ENCODE measurements around a stretch of chr18.

DNA sequence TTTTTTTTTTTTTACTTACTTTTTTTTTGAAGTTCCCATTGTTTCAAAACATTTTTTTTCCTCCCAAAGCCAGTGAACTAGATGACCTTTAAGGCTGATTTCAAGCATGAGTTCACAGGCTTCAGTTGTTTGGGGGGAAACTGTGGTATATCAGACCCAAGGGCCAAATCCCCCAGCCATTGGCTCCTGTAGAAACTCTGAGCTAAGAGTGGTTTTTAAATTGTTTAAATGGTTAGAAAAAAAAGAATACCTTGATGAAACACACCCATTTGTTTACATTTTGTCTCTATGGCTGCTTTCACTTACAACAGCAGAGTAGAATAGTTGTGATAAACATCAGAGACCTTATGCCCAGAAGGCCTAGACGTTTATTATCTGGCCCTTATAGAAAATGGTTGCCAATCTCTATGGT, 17.3 kb upstream of the POLI start:
CAGE:
- cytosol, long polyA minus RNA = no peak
- cytosol, long polyA plus RNA = no peak
- long polyA plus RNA = no peak
- nucleus, long polyA minus RNA = no peak
- nucleus, long polyA plus RNA = no peak

GRCh38 chr18:55287312-55287892, 300.6 kb downstream of the TCF4 start:
CAGE:
- cytosol, long polyA minus RNA = no peak
- cytosol, long polyA plus RNA = no peak
- long polyA plus RNA = no peak
- nucleus, long polyA minus RNA = no peak
- nucleus, long polyA plus RNA = no peak

DNA sequence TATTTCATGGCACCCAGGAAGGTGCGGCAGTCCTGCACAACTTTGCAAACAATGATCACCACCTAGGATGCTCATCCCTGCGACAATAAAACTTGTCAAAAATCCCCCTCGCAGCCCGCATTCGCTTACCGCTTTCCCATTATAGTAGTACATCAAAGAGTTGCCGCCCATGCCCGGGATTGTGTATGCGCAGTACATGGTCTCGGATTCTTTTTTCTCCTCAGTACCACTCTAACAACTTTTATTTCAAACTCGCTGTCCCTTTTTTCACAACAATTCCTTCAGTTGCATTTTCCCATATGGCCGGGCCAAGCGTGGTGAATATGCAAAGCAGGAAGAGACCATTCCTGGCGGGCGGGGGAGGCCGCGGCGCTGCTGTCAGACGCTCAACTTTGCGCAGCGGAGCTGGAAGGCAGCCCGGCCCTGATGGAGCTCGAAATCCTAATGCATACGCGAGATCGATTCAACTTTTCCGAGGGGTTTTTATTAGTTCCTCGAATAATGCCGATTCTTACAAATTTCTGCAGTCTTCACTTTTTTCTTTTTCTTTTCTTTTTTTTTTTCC, 266.4 kb downstream of the TCF4 start:
CAGE:
- cytosol, long polyA minus RNA = no peak
- cytosol, long polyA plus RNA = no peak
- long polyA plus RNA = no peak
- nucleus, long polyA minus RNA = no peak
- nucleus, long polyA plus RNA = no peak

GRCh38 chr18:55339073-55339728, 248.8 kb downstream of the TCF4 start:
CAGE:
- cytosol, long polyA minus RNA = no peak
- cytosol, long polyA plus RNA = no peak
- long polyA plus RNA = no peak
- nucleus, long polyA minus RNA = no peak
- nucleus, long polyA plus RNA = no peak

CAGE:
- cytosol, long polyA minus RNA = no peak
- cytosol, long polyA plus RNA = no peak
- long polyA plus RNA = no peak
- nucleus, long polyA minus RNA = no peak
- nucleus, long polyA plus RNA = no peak
Observed at GRCh38 chr18:55477400-55478018, 110.5 kb downstream of the TCF4 start.

DNA sequence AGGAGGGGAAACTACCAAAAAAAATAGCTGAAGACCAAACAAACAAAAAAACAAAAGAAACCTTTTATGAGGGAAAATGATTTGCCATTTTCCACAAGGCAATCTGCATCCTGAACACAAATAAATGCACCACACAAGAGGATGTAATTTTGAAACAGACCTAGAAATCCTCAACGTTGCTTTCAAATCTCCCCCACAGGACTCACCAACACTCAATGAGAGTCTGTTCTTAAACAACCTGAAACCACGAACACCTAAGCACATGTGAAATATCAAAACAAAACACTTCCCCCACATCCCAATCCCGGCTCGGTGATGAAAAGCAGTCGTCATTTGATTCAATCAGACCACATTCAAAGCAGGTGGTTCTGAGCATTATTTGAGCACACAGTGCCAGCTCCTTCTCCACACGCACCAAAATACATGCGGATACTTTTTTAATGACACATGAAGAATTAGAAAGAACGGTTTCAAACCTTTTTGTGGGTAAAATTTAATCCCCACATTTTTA, 98.4 kb downstream of the TCF4 start:
CAGE:
- cytosol, long polyA minus RNA = no peak
- cytosol, long polyA plus RNA = no peak
- long polyA plus RNA = no peak
- nucleus, long polyA minus RNA = no peak
- nucleus, long polyA plus RNA = no peak

DNA sequence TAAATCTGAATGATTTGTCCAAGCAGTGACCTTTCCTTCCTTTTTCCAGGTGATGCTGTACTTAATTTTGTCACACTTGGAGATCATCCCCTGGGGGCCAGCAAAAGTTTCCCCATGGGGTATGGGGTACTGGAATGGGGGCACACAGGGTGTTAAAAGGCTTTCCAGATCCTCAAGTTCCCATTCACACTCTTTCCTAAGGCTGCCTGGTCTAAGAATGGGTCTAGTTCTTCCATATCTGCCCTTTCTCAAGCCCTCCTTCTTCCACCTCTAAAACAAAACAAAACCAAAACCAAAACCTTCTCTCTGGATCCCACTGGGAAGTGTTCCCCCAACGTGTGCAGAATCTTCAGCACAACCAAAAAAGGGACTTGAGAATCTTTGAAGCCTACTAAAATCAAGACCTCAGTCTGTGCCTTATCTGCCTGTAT, 207.1 kb upstream of the TCF4 start:
CAGE:
- cytosol, long polyA minus RNA = no peak
- cytosol, long polyA plus RNA = no peak
- long polyA plus RNA = no peak
- nucleus, long polyA minus RNA = no peak
- nucleus, long polyA plus RNA = no peak

CAGE:
- cytosol, long polyA minus RNA = no peak
- cytosol, long polyA plus RNA = no peak
- long polyA plus RNA = no peak
- nucleus, long polyA minus RNA = no peak
- nucleus, long polyA plus RNA = no peak
Observed at GRCh38 chr18:56638746-56639060, 311 bp upstream of the TXNL1 start.

CAGE:
- cytosol, long polyA minus RNA = no peak
- cytosol, long polyA plus RNA = no peak
- long polyA plus RNA = no peak
- nucleus, long polyA minus RNA = no peak
- nucleus, long polyA plus RNA = no peak
Observed at GRCh38 chr18:56772062-56772623, 121.0 kb downstream of the WDR7 start.

GRCh38 chr18:57712379-57713065, 90.6 kb downstream of the ATP8B1 start:
CAGE:
- cytosol, long polyA minus RNA = no peak
- cytosol, long polyA plus RNA = no peak
- long polyA plus RNA = no peak
- nucleus, long polyA minus RNA = no peak
- nucleus, long polyA plus RNA = no peak

GRCh38 chr18:57744216-57744933, 58.7 kb downstream of the ATP8B1 start:
CAGE:
- cytosol, long polyA minus RNA = no peak
- cytosol, long polyA plus RNA = no peak
- long polyA plus RNA = no peak
- nucleus, long polyA minus RNA = no peak
- nucleus, long polyA plus RNA = no peak

DNA sequence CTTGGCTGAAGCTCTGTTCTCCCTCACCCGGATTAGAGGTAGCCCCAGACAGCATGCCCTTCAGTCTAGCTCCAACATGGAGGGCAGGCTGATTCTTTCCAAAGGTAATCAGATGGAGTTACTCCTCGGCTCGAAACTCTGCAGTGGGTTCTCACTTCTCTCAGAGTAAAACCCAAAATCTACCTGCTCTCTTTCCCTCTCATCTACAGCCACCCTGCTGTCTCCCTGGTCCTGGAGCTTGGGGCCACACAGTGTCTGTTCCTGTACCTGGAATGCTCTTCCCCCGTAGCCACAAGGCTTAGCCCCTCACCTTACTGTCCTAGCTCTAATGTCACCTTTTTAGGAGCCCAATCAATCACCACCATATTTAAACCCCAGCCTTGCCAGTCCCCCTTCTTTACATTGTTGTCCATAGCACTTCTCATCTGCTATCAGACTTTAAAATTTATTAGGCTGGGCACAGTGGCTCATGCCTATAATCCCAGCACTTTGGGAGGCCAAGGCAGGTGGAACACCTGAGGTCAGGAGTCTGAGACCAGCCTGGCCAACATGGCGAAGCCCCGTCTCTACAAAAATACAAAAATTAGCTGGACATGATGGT, 29.1 kb downstream of the ATP8B1 start:
CAGE:
- cytosol, long polyA minus RNA = no peak
- cytosol, long polyA plus RNA = no peak
- long polyA plus RNA = no peak
- nucleus, long polyA minus RNA = no peak
- nucleus, long polyA plus RNA = no peak

DNA sequence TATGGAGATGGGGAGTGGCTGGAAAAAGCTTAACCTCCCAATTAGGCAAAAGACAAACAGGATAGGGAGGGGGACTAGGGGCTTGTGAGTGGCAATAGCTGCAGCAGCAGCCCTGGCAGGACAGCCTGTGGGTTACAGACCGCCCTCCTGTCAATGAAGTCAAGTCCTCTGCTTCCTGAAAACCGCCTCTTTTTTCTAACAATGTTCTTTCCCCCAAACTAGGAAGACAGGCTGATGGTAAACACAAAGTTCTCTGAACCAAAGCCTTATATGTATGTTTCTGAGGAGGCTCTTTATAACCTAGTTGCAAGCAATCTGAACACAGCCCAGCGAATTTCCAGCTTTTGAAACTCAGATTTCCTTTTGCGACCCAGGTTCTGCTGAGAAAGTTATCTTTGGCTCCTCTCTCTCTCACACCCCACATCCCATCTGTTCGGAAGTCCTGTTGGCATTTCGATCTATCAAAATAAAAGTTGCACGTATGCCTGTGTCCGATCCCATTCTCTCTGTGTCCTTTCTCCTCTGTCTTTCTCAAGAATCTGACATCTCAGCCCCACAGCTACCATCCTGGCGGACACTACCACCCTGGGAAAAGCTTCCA, 10.2 kb downstream of the ATP8B1 start:
CAGE:
- cytosol, long polyA minus RNA = no peak
- cytosol, long polyA plus RNA = no peak
- long polyA plus RNA = no peak
- nucleus, long polyA minus RNA = no peak
- nucleus, long polyA plus RNA = no peak

GRCh38 chr18:57833309-57833755, 30.2 kb upstream of the ATP8B1 start:
CAGE:
- cytosol, long polyA minus RNA = no peak
- cytosol, long polyA plus RNA = no peak
- long polyA plus RNA = no peak
- nucleus, long polyA minus RNA = no peak
- nucleus, long polyA plus RNA = no peak

DNA sequence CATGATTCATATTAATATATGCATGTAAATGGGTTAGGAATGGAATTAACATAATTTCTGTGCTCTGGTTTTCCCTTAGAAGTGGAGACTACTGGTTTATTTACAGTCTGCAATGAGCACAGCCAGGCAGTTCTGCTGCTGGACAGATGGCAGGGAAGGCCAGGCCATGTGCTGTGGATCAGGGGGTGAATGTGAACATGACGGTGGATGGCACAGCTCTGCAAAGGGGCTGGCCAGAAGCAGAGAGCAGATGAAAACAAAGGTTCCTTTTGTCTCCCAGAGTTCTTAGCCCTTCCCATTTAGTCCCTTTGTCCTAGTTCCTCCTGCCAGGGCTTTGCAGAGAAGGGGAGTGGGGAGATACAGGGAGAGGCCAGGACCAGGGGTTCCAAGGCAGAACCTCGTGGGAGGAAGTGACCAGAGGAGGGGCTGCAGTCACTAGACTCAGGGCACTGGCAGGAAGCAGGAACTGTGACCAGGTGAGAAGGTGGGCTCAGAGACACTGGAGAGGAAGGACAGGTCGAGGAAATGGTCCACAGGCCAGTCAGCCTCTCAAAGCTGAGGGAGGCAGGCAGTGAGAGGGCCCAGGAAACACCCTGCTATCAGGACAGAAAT, 112.9 kb upstream of the ATP8B1 start:
CAGE:
- cytosol, long polyA minus RNA = no peak
- cytosol, long polyA plus RNA = no peak
- long polyA plus RNA = no peak
- nucleus, long polyA minus RNA = no peak
- nucleus, long polyA plus RNA = no peak

DNA sequence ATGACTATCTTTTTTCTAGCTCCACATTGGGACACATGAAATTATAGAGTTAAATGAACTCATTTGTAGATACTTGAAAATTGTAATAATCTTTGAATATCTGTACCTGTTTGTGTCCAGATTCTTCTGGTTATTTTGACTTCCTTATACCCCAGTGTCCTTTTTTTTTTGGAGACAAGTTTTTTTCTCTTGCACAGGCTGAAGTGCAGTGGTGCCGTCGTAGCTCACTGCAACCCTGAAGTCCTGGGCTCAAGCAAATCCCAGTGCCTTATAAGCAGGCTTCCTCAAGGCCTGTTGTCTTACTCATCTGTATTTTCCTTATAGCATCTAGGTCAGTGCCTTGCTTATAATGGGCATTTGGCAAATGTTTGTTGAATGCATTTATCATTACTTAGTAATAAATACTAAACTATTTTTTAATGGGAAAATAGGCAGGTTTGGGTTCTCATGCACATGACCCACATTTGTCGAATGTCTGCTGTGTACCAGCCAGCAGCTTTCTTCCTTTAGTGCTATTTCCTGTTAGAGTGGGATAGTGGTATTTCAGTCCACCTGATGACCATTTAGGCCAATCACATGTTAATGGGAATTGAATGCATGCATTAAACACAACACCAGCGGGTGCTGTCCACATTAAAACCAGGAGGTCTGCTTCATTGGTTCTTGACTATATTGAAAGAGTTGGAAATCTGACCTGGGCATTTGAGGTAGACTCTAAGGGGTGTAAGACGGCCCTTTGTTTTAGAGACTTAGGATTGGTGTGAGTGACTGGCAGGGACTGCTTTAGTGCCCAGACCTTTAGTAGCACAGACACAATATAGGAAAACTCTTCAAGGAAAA, 55.2 kb downstream of the NEDD4L start:
CAGE:
- cytosol, long polyA minus RNA = no peak
- cytosol, long polyA plus RNA = no peak
- long polyA plus RNA = no peak
- nucleus, long polyA minus RNA = no peak
- nucleus, long polyA plus RNA = no peak

GRCh38 chr18:58101080-58101752, 57.2 kb downstream of the NEDD4L start:
CAGE:
- cytosol, long polyA minus RNA = no peak
- cytosol, long polyA plus RNA = no peak
- long polyA plus RNA = no peak
- nucleus, long polyA minus RNA = no peak
- nucleus, long polyA plus RNA = no peak

DNA sequence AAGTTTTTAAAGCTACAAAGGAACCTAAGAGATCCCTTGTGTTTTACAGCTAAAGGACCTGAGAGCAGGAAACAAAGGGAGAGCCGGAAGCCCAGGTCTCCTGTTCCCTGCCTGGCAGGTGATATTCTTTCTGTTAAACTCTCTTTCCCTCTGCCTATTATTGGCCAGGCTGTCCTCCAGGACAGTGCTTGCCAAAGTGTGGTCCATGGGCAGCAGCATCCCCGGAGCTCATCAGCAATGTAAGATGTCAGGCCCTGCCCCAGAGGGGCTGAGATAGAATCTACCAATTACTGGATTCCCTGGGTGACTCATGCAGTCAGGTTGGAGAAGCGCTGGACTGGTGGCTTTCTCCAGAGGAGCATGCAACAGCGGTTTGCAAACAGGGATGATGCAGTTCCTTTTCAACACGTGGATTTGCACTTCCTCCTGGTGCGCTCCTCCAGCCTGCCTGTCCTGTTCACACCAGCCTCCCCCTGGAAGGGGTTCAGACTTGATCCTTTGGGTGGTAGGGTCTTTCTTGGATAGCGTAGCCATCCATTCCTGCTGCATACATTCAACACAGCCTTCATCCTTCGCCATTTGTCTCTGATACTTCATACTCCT, 158.3 kb downstream of the NEDD4L start:
CAGE:
- cytosol, long polyA minus RNA = no peak
- cytosol, long polyA plus RNA = no peak
- long polyA plus RNA = no peak
- nucleus, long polyA minus RNA = no peak
- nucleus, long polyA plus RNA = no peak

DNA sequence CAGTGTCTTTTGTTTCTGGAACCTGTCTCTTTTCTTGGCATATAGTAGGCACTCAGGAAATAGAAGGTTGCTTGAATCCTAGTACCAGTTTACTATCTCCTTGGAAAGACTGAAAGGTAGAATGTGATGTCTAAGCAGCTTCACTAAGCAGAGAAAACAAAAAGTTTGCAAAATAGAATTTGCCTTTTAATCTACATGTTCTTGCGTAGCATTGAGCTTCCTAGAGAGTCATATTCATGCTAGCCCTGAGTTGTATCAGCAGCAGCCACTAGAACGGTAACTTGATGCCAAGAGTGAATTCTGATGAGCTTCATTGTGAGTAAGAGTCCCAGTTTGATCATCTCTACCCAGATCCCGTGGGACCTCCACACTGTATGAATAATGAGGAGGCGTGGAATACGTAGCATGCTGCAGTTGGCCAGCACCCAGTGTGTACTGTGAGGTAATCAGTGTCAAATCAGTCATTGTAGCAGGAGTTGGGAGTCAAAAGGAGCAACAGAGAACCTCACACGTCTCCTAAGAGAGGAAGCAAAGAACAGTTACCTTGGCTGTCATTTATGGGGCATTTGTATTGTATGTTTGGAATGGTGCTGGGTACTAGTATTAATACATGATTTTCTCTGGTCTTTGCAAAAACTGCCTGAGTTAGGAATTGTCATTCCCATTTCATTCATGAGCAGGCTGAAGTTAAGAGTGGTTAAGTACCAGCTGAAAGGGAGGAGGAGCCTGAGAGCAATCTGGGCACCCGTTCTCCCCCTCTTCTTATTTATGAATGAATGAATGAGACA, 197.9 kb downstream of the NEDD4L start:
CAGE:
- cytosol, long polyA minus RNA = no peak
- cytosol, long polyA plus RNA = no peak
- long polyA plus RNA = no peak
- nucleus, long polyA minus RNA = no peak
- nucleus, long polyA plus RNA = no peak

CAGE:
- cytosol, long polyA minus RNA = no peak
- cytosol, long polyA plus RNA = no peak
- long polyA plus RNA = no peak
- nucleus, long polyA minus RNA = no peak
- nucleus, long polyA plus RNA = no peak
Observed at GRCh38 chr18:58247119-58248078, 203.4 kb downstream of the NEDD4L start.